HTERT-HM (cell line): ENCODE measurements around the gene INSYN2A.

DNA sequence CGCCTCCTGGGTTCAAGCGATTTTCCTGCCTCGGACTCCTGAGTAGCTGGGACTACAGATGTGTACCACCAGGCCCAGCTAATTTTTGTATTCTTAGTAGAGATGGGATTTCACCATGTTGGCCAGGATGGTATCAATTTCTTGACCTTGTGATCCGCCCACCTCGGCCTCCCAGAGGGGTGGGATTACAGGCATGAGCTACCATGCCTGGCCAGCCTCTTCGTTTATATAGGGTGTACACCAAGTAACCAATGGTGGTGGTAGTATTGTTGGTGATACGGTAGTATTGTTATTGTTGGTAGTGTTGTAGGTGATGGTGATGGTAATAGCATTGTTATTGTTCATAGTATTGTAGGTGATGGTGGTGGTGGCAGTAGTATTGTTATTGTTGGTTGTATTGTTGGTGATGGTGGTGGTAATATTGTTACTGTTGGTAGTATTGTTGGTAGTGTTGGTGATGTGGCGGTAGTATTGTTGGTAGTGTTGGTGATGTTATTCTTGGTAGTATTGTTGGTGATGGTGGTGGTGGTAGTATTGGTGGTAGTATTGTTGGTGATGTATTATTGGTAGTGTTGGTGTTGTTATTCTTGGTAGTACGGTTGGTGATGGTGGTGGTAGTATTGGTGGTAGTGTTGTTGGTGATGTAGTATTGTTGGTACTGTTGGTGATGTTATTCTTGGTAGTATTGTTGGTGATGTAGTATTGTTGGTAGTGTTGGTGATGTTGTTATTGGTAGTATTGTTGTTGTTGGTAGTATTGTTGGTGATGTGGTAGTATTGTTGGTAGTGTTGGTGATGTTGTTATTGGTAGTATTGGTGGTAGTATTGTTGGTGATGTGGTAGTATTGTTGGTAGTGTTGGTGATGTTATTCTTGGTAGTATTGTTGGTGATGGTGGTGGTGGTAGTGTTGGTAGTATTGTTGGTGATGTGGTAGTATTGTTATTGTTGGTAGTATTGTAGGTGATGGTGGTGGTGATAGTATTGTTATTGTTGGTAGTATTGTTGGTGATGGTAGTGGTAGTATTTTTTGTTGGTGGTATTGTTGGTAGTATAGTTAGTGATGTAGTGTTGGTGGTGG, 47.0 kb downstream of the DOCK1 start:
- RRBS, result no CpG with 5 or more reads among the region's 9 CpGs

DNA sequence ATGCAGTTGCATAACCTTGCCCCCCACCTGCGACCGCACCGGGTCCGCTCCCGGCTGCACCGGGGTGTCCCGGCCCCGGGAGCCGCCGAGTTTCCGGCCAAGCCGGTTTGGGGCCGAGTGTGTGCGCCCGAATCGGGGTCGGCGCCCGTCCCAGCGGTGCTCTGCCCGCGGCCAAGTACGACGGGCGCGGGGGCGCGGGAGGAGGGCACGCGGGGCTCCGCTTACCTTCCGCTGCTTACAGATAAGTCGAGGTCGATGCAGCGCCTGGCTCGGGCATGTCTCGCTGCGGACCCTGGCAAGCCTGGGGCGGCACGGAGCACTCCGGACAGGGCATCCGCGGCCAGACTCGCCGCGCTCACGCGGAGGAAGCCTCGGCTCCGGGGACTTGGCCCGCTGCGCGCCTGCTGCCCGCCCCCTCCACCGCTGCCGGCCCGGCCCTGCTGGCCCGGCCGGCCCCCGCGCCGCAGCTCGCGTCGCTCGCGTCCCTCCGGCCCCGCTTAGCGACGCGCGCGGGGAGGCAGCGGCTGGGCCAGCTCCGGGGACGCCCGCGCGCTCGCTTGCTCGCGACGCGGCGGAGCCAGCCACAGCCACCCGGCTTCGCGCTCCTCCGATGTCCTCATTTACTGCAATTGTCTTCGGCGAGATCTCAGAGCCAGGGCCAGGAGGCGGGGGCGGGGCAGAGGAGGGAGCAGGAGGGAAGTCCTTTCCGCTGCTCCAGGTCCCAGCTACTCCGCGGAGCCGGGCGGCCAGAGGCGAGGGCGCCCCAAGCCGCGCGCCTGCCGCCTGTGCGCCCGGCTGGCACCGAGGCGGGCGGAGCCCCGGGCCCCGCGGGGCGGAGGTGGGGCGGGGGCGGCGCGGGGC, at the start of gene INSYN2A:
INSYN2A (minus strand) TSS at position 820 of the 861 bp plus-strand sequence.
- RRBS, result 3% methylated on average over 66 of the region's 118 CpGs

DNA sequence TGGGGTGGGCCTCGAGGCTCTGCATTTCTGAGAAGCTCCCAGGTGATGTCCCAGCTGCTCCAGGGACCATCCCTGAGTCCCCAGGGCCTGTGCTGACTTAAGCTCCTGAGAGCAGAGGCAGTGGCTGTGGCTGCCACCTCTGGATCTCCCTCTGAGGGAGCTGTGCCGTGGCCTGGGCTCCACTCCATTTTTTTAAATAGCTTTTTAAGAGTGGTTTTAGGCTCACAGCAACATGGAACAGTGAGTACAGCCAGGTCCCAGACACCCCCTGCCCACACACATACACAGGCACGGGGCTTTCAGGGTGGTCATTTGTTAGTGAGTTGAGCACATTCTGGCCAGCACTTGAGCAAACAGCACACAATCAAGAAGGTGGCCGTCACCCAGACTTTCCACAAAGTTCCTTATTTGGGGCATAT, 156.8 kb upstream of the NPS start:
- RRBS, result no CpG with 5 or more reads among the region's 4 CpGs

DNA sequence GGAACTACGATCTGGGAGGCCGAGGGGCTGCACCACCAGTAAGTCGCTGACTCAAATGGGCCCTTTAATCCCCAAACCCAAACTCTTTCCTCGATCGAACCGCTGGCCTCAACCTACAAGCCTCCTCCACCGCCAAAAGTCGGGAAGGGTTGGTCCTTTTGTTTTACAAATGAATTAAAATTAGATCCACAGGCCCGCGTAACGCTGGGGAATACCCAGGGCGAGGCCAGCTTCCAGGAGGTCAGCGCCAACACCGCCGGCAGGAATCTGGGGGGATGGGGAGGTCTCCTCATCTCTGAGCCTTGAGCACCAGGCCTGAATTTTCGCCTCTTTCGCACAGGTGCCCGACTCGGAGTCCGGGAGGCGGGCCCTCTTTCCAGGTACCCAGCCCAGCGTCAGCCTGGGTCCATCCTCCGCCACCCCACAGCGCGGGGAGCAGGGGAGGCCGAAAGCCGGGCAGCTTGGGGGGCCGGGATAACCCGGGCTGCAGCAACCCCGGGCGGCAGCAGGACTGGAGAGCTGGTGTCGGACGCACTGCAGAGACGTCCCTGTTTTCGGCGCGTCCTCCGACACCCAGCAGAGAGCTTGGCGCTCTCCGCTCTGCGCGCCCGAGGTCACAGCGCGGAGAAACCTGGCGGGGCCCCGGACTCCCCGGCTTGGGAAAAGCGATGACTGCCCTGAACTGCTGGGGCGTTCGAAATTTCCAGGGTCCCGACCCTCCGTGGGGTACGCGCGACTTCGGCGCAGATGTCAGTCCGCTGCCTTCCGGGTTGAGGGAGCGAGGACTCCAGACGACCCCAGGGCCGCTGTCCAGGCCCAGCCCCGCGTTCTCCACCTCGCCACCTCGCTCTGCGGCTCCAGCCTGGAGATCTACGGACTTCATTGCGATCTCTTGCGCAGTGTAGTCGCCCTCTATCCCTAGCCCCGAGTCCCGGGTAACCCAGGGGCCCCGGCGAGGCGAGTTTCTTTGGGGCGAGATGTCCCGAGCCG, 867 bp upstream of the FOXI2 start:
- RRBS, result 11% methylated on average over 23 of the region's 80 CpGs

- RRBS, result no CpG with 5 or more reads among the region's 2 CpGs
Measured at GRCh38 chr10:127921714-127922158, 14.8 kb downstream of the PTPRE start.

DNA sequence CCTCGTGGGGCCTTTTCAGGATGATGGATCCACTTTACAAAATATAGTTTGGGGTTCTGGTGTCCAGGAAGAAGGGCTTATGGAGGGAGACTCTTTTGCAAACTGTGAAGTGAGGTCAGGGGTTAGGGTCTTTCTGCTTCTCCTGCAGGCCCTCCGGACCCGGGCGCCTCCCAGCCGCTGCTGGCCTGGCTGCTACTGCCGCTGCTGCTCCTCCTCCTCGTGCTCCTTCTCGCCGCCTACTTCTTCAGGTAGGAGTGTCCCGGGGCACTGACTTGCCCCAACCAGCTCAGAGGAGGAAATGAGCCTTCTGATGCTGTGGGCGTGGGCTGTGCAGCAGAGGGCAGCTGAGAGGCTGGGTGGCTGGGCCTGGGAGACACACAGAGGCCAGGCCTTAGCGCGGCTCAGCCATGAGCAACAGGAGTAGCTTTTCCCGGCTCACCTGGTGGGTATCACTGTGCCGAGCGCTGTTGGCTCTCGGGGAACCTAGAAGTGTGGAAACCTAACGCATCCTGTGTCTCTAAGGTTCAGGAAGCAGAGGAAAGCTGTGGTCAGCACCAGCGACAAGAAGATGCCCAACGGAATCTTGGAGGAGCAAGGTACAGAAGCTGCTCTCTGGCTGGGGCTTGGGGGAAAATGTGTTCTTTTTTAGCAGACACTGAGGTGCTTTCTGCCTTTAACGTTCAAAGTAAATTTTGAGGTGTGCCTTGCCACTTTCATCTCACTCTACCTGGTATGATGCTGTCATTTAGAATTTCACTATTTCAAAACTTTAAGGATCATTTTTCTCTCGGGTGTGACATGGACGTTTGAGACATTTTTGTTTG, 78.8 kb downstream of the MKI67 start:
- RRBS, result 55% methylated on average over 6 of the region's 23 CpGs

DNA sequence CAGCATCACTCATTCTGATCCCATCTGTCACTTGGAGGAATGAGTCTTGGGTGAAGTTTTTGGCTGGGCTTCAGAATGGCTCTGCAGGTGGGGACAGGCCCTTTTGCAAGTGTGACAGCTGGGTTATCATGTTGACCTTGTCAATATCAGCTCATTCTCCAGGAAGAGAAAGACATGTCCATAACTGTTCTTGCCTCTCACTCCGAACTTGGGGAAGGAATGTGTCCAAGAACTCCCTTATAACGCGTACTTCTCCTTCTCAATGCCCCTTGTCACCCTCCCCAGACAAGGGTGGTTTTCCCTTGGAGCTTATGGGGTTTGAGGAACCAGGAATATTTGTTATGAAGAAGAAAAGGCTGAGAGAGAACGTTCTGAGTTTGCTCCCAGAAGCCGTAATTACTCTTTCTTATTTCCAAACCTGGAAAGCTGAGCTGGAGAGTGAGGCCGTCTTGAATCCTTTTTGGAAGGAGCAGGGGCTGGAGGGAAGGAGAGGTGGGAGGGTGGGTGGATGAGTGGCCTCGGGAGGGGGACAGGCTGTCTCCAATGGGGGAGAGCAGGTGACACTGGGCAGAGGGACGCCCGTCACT, 77.4 kb downstream of the MKI67 start:
- RRBS, result no CpG with 5 or more reads among the region's 9 CpGs

DNA sequence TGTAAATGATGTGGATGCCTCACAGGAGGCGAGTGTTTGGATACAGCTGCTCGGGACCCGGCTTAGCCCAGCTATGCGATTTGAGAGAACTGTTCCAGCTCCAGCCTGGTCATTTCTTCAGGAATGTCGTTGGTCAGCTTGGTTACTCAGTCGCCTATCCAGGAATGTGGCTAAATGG, 77.0 kb downstream of the MKI67 start:
- RRBS, result no CpG with 5 or more reads among the region's 6 CpGs

DNA sequence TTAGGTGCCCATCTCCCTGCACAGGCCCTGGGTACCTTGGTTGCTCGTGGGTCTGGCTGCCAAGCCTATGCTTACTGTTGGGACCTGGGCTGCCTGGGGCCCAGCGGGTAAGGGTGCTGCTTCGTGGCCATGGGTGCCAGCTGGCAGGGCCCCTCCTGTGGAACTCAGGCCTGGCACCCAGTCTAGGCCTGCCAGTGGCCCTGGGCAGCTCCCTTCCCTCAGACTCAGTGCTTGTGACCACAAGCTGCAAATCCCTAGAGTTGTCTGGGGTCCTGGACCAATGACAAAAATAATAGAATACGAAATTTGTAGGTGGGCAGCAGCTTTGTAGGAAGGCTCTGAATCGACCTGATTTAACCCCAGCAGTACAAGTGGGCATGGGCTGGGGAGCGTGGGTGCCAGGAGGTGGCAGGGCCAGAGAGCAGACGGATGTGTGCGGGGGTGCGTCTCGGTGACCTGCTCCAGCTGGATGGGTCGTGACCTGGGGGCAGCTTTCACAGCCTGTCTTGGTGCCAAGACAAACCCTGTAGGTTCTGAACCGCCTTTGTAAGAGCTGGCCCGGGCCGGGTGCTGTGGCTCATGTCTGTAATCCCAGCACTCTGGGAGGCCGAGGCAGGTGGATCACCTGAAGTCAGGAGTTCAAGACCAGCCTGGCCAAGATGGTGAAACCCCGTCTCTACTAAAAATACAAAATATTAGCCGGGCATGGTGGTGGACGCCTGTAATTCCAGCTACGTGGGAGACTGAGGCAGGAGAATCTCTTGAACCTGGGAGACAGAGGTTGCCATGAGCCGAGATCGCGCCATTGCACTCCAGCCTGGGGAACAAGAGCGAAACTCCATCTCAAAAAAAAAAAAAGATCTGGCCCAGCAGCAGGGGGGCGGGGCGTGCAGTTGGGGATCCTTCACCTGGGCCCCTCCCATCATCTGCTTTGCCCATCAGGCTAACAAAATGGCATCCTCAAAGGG, 69.6 kb downstream of the MKI67 start:
- RRBS, result no CpG with 5 or more reads among the region's 25 CpGs

- RRBS, result 62% methylated on average over 4 of the region's 10 CpGs
Measured at GRCh38 chr10:128070736-128071067, 55.5 kb downstream of the MKI67 start.

DNA sequence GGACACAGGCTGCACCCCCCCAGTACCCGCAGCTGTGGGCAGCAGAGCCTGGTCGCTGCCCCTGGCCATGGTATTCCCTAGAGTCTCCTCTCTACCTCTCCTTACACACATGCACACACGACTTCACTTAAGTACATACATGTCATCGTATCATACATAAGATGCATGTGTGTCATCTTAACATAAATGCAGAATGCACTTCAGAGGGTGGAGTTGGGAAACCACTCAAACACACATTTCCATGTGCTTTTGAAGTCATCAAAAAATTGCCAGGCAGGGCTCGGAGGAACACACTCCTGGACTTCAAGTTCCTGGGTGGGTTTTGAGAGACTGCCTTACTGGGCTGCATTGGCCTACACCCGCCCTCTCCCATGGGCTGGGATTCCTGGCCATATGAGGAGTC, 48.4 kb downstream of the MKI67 start:
- RRBS, result no CpG with 5 or more reads among the region's 6 CpGs

GRCh38 chr10:128085836-128086888, 40.1 kb downstream of the MKI67 start:
- RRBS, result no CpG with 5 or more reads among the region's 12 CpGs

DNA sequence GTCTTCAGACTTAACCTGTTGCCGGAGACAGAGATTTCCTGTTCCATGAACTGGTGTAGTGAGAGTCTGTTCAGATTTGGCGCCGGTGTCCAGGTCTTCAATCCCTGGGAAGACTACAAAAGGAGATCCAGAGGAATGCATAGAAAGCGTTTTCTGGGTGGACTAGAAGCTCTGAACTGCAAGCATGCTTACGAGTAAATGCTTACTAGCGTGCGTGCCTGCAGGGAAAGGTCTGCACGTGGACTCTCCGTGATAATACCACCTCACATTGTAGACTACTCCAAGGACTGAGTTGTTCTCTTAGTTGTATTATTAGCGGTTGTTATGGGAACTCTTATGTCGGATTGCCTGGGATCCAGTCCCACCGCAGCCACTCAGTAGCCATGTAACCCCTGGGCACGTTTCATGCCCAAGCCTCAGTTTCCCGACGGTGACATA, 958 bp downstream of the GLRX3 start:
- RRBS, result 6% methylated on average over 2 of the region's 15 CpGs

GRCh38 chr10:130654844-130655234, 518.6 kb downstream of the GLRX3 start:
- RRBS, result 4% methylated on average over 3 of the region's 19 CpGs

GRCh38 chr10:131734186-131734484, 166.7 kb upstream of the PPP2R2D start:
- RRBS, result no CpG with 5 or more reads among the region's 4 CpGs

DNA sequence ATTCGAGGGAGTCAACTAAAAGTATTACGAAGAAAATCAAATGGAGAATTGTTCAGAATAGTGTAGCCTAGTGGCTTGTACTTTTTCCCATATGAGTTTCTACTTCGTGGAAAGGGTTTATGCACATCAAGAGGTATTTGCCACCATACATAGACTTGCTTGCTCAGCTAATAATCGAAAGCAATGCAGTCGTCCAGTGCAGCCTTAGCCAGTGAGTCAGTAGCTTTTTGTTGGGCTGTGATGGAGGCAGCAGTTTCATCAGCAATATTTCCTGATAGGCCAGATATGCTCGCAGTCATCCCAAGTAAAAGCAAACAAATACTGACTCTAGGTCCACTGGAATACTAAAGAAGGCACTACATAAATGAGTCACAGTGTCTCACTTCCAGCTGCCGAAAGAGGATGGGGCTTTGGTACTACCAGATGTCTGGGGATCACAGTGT, 2.0 kb upstream of the BNIP3 start:
- RRBS, result no CpG with 5 or more reads among the region's 7 CpGs

DNA sequence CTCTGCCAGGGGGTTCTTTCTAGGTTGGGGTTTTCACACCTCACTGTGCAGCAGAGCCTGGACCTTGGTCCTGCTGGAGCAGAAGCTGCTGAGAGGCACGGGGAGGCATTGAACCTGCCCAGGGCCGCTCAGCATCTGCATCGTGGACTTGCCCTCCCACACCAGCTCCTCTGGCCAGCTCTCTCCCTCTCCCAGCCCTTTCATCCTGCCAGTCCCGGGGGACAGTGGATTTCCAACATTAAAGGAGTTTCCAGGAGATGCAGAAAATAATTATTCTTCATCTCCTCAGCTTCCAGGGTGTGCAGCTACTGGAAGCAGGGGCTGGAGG, 42.4 kb downstream of the JAKMIP3 start:
- RRBS, result no CpG with 5 or more reads among the region's 4 CpGs

DNA sequence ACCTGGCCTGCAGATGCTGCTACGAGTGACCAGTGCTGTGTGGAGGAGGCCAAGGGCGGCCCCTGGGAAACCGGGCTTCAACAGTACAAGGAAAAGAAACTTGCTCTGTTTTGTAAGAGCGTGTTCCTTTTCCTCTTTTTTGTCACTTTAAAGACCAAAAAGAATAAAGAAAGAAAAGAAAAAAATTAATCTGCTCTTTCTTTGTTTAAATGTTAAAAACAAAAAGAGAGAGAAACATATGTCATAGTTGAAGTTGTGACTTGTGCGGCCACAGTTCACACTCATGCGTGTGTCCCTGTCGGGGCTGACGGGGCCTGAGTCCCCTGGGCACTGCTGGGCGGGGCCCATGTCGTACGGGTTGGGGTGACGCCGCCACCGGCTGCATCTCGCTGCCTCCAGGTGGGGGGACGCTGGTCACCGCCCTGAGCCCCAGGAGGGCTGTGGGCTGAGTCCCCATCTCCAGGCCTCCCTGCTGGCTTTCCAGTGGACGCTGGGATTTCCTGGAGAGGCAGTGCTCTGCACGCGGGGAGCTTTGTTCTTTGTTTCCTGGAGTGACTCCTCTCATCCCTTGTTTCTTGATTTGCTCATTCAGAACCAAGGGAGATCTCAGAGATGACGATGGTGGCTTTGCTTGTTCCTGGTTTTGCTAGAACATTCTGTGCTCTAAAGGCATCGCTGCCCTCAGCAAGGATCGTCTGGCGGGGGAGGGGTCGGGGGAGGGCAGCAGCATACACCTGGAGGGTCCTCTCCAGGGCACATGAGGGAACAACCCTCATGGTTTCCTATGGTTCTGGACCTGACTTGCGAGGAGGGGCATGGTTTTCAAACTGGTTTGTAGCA, 20.9 kb downstream of the PWWP2B start:
- RRBS, result no CpG with 5 or more reads among the region's 26 CpGs

- RRBS, result 41% methylated on average over 6 of the region's 16 CpGs
Measured at GRCh38 chr10:132467136-132467636, 70.2 kb downstream of the PWWP2B start.

DNA sequence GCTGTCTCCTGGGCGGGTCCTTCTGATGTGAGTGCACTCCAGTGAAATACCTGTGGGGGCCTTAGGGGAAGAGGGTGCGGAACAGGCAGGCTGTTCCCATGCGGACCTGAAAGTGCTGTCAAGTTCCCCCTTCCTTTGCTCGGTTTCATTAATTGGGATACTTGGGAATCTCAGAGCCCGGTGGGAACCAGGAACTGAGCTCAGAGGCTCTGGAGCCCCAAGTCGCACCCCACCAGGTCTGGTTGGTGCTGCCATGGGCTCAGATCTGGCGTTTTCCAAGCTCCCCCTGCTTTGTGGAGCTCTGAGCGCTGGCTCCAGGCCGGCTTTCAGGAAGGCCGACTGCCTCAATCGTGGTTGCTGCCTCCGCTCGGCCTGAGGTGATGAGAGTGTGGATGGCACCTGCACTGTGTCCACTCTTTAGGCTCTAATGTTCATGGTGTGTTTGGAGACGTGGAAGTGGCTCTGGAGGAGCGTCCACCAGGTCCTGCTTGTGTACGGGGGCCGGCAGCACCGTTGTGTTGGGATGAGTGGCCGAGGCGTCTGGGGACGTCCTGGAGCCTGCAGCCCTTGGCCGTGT, 8.0 kb downstream of the INPP5A start:
- RRBS, result no CpG with 5 or more reads among the region's 22 CpGs